Skeletal muscle satellite cell (primary cell): ENCODE data around the genes GPER1 and UNCX.

DNA sequence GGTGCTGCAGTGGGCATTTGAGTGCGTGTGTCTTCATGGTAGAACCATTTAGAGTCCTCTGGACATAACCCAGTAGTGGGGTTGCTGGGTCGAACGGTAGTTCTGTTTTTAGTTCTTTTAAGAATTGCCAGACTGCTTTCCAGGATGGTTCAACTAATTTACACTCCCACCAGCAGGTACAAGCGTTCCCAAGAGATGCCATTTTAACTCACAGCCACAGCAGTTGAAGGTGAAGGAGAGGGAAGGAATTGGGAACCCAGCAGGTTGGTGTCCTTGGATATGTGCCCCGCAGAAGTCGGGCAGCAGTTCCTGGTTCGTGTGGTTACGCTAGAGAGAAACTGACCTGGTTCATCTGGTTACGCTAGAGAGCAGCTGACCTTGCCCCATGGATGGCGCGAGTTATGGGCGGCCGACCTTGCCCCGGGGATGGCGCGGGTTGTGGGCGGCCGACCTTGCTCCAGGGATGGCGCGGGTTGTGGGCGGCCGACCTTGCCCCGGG is 5.8 kb downstream of the GET4 start:
- CAGE, long polyA plus RNA: no peak

DNA sequence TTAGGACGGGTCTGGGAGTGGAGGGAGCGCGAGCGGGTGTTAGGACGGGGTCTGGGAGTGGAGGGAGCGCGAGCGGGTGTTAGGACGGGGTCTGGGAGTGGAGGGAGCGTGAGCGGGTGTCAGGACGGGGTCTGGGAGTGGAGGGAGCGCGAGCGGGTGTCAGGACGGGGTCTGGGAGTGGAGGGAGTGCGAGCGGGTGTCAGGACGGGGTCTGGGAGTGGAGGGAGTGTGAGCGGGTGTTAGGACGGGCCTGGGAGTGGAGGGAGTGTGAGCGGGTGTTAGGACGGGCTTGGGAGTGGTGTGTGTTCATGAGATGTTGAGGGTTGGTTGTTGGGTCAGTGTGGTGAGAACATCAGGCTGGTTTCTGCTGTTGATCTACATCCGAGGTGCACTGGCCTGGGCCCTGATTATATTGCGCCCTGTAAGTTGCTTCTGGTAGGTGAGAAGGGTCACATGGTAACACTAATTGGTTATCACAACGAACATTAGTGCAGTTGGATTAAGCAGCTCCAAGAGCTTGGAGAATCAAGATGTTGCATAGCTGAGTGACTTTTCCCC is 13.9 kb downstream of the GET4 start:
- CAGE, long polyA plus RNA: no peak

- CAGE, long polyA plus RNA: no peak
Measured at GRCh38 chr7:895079-895926, 18.9 kb downstream of the GET4 start.

DNA sequence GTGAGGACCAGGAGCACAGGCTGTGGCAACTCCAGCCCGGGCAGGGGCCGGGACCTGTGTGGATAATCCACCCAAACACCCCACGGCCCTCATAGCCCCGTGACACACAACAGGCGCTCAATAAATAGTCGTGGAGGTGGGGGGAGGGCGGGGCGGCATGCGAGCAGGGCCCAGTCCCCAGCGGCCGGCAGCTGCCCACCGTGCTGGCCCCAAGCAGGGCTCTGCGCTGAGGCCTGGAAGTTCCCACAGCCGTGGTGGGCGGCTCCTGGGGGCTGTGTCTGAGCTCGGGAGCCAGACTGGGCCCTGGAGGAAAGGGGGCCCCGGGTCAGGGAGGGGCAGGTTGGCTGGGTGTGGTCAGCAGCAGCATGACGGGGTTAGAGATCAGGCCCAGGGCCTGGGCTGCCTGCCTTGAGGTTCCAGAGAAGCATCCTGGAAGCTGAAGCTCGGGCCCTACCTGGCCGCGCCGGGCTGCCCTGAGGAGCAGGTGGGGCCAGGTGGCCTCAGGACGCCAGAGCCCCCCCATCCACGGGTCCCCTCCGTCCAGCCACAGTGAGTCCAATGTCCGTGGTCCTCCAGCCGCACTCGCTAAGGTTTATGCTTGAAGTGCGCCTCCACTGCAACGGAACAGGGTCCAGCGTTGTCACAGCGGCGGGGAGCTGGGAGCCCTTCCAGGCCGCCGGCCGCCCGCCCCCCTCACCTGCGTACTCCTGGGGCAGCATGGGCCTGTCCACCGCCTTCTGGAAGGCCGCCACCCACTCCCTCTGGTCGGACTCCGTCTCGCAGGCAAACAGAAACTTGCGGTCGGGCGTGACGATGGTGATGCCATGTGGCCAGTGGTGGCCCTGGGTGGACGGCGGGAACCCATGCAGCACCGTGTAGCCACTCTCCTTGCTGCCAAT is 22.2 kb downstream of the GET4 start:
- CAGE, long polyA plus RNA: no peak

- CAGE, long polyA plus RNA: no peak
Measured at GRCh38 chr7:926845-927771, 27.4 kb downstream of the ADAP1 start.

DNA sequence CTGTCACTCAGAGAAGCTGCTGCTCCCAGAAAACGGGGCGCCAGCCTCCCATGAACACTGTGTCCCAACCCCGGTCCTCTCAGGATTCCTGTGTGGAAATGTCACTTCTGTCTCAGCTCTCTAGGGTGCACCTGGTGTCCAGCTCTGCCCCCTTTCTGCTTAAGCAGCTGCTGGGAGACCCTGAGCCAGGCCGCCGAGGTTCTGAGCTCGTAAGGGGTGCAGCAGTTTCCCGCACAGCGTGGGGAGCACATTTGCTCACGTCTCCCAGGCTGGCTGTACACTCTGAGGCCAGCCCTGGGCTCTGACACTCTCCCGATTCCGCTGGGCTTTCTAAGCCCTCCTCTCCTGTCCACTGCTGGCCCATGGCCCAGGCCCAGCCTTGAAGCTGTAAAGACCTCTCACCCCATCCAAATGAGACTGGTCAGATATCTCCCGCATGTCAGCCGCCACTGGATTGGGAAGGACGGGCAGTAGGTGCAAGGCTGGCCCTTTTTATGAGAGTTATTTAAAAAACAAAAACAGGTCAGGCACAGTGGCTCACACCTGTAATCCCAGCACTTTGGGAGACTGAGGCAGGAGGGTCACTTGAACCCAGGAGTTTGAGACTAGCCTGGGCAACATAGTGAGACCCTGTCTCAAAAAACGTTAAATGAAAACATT is 7.0 kb downstream of the GPR146 start:
- CAGE, long polyA plus RNA: no peak

GRCh38 chr7:1059318-1059893 is 15.1 kb downstream of the GPR146 start:
- CAGE, long polyA plus RNA: no peak

- CAGE, long polyA plus RNA: no peak
Measured at GRCh38 chr7:1087477-1088294, at the start of gene GPER1. GPER1 (plus strand) TSS chr7:1088113.

DNA sequence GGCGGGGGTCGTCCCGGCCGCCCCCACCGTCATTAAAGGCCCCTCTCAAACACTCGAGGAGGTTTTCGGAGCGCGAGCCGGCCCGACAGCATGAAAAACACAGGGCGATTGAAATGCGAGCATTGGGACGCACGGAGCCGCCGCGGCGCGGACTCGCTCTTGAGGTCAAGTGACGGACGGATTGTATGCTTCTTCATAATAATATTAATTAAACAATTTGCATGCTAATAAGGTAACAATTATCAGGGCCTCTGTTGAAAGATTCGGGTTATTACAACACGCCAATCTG is 2.3 kb upstream of the UNCX start:
- CAGE, long polyA plus RNA: no peak

DNA sequence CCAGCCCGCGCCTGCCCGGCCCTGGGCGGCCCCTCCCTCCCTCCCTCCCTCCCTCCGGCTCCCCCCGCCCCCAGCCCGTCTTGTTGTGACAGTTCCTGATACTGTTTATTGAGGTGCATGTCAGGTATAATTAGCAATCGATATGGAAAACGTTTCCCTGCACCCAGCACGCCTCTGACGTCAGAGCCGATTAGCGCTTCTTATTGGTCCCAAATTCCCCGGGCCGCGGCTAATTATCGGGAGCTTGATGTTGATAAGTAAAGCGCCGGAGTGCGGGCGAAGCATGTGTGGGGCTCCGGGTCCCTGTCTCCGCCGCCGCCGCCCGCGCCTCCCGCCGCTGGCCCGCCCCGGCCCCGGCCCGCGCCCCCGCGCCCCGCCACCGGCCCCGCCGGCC is at the start of gene UNCX:
Gene UNCX, plus strand, starts transcription at position 260 of the 394 bp plus-strand sequence.
- CAGE, long polyA plus RNA: no peak

DNA sequence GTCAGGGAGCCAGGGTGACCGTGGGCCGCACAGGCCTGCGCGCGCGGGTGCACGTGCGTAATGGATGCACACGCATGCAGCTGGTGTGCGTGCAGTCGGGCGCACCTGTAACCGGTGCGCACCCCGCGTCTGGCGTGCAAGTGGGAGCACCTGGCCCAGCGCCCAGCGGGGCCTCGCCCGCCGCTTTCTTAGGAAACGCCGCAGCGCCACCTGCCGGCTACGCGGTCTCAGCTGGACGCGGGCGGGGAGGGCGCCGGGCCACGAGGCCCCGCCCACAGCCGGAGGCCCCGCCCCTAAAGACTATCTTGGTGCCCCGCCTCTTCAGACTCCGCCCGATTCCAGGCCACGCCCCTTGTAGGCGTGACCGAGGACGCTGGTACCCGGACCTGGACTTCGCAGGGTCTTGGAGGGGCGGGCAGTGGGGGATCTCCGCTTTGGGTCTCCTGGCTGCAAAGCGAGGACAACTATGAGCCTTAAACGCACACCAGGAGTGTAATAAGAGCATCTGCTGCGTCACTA is 46.4 kb downstream of the MICALL2 start:
- CAGE, long polyA plus RNA: no peak

DNA sequence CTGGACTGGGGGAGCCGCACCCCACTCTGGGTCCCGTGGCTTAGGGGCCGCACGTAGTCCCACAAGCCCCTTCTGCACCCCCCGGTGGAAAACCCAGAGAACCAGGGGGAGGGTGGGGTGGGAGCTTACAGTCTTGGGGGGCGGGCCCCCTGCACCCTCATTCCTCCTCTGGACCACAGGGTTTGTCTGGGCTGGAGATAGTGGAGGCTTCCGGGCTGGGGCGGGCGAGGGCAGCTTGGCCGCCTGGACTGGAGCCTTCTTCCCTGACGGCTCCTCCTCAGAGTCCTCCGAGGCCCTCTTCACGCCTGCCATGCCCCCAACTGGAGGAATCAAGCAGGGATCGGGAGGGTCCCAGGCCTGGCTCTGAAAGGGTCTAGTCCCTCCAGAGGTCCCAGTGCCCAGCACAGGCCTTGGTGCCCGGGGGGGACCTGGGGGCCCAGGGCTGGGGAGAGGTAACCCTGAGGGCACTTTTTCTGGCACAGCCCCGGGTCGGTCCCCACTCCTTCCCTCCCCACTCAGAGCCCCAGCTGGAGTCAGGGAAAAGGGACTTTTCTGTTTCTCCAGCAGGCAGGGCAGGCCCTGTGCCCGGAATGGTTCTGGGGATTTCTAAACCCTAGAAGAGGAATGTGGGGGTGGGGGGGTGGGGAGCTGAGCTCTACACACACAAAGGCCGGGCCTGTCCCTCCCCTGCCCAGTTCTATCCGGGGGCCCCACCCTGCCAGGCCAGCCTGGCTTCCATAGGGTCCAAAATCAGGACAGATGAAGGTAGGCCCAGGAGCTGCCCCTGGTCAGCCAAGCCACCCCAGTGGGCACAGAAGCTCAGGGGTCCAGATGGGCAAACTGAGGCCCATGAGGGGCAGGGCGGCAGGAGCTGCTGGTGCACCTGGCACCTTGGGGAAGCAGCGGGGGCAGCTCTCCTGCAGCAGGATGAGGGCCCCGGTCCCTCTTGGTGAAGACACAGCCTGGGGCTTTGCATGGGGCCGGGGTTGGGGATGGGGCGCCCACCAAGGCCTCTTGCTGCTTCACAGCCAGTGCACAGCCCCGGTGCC is 11.5 kb downstream of the MICALL2 start:
- CAGE, long polyA plus RNA: no peak

GRCh38 chr7:1457998-1458784 is 1.1 kb downstream of the MICALL2 start:
- CAGE, long polyA plus RNA: no peak

GRCh38 chr7:1520465-1521124 is 9.9 kb upstream of the MAFK start:
- CAGE, long polyA plus RNA: no peak

DNA sequence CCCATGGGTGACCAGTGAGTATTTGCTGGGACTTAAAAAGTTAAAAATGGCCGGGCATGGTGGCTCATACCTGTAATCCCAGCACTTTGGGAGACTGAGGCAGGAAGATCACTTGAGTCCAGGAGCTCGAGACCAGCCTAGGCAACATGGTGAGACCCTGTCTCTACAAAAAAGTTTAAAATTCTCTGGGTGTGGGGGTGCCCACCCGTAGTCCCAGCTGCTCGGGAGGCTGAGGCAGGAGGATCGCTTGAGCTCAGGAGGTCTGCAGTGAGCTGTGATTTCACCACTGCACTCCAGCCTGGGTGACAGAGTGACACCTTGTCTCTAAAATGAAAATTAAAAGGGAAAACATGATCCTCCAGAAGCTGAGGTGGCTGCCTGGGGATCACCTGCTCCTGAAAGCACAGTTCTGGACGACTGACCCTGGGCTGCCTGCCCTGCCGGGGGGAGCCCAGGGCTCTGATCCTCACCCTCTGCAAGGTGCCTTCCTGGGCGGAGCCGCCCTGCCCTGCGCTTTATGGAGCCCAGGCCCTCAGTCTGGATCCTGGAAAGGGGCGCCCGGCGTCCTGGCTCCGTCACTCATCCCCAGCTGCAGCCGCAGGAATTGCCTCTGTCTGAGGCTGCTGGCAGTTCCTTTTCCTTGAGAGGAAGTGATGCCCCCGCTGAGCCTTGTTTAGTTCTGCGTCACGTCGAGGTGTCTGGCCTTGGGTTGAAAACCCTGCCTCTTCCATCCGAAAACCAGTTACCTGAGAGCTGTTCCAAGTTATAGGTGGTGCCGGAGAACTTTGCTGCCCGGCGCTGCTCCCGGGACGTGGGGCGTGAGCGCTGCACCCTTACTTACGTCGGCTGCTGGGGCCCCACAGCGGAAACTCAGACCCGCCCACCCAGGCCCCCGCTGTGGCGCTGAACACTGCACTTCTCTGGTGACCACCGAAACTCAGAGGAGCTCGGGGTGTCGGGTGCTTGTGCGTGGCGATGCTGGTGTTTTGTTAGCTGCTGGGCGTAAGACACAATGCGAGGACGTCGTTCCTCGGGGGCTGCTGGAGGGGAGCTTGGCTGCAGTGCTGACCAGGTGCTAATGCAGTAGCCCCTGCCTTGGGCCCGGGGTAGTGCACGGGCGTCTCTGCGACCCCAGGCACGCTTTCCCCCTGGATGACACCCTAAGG is 5.2 kb downstream of the MAFK start:
- CAGE, long polyA plus RNA: no peak

DNA sequence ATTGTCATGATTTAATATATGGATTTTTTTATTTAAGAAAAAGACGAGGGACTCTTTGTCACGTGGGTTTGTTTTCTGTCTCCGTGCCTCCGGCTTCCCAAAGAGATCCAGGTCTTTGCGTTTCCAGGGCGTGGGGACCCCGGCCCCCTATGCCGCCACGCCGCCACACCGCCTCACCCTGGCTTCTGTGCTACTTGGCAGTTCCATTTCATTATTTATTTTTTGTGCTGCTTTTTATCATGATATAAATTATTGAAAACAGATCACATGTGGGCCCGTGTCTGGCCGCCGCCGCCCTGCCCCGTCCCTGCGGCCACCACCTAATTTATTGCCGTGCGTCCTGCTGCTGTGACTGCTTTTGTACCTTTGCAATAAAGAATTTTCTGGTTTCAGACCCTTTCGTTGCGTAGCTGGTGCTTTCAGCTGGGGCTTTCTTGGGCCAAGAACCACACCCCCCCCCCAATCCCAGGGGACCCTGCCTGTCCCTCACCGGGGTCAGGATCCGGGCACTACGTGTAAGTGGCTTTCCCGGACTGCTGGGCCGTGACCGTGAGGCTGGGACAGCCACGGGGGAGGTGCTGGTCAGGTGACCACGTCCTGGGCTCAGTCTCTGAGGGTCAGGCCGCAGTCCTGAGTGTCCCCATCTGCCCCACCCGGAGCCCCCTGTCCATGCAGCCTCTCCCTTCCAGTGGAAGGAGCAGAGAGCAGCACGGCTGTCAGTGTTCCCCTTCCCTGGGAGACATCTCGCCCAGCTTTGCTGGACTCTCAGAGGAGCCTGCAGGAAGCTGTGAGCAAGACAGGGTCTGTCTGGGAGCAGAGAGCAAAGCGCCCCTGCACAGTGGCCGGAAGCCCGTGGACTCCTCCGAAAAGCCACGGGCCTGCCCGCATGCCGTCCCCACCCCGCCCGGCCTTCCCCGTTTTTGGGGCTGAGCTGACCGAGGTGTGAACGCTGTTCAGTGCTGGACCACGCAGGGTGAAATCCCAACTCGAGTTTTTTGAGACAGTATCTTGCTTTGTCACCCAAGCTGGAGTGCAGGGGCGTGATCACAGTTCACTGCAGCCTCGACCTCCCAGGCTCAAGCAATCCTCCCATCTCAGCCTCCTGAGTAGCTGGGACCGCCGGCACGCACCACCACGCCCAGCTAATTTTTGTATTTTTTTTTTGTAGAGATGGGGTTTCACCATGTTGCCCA is 12.5 kb downstream of the MAFK start:
- CAGE, long polyA plus RNA: no peak

- CAGE, long polyA plus RNA: no peak
Measured at GRCh38 chr7:1547566-1548385, 8.2 kb downstream of the TMEM184A start.

DNA sequence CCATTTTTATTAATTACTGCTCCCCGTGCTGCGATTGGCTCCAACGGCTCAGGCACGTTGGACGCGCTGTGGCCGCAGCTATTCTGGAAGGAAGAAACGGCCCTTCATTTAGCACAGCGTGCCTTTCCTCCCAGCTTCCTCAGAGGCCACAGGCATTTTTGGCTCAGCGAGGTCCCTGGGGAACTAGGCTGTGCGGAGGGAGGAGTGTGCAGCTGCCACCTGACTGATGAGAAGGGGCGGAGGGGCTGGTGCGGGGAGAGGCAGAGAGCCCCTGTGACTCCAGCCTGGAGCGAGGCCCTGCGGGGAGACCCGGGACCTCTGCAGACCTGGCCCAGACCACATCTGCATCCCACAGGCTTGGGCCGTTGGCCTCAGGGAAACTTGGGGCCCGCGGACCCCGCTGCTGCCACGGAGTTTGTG is 22.8 kb upstream of the ELFN1 start:
- CAGE, long polyA plus RNA: no peak

GRCh38 chr7:1664498-1665091 is 5.5 kb upstream of the ELFN1 start:
- CAGE, long polyA plus RNA: no peak

DNA sequence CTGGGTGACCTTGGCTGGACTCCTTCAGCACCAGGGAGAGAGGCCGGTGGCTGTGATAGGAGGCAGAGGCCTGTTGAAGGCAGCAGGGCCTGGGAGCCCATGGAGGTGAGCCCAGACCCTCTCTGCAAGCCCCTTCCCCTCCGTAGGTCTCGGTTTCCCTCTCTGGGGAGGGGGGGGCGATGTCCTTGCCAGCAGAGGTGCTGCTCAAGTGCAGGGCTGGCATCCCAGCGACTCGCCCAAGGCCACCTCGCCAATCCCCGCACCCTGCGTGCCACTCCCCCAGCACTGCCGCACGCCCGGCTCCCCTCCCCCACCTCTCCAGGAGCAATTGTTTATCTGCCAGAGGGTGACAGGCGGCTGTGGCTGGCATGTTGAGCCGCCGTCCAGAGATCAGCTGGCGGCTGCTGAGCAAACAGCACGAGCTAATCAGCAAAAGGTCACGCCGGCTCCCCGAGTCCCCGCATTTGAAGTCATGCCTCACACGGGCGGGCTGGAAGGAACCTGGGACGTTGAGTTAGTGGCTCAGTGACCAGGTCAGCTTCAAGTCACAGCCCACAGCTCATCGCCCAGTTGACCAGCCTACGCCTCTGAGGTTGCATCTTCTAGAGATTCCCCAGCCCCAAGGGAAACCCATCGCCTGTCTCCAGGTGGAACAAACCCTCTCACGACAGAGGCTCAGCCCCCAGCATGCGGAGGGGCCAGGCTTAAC is 43.7 kb downstream of the ELFN1 start:
- CAGE, long polyA plus RNA: no peak